Endometrial microvascular endothelial cells (primary cell): ENCODE measurements around a stretch of chr2.

DNA sequence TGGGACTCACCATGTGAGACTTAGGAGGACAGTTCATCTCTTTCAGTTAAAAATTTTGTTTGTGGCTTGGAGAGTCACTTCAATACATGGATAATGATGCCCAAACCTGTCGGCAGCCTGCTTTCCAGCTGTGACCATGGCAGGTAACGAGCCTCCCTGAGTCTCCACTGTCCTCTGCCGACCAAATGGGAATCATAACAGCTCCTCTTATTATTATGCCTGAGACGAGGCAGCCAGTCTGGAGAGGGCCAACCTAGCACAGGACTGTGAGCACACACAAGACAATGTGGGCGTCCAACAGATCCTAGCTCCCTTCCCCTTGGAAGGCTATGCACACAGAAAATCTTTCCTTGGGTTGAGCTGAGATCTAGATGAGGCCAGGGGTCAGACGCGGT lies 950 bp upstream of the SLC4A3 start:
- RAMPAGE, long total RNA, result no peak

DNA sequence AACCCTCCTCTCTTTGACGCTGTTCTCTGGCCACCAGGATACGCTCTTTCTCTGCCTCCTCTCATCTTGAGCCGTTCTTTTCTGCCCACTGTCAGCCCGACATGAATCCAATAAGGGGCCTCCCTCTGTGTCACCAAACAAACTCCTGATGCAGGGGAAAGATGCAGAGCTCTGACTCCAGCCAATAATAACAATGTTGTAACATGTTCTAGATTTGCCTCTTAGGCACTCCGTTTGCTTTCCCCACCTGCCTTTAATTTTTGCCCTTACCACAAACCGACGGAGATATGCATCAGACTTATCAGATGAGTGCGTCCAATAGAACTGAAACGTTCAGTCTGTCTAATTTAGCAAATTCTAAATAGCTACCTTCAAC lies 449.4 kb downstream of the SLC4A3 start:
- RAMPAGE, long total RNA, result no peak

- RAMPAGE, long total RNA, result no peak
Measured at GRCh38 chr2:221322750-221323004, 249.4 kb downstream of the EPHA4 start.

GRCh38 chr2:221429665-221430431 lies 142.3 kb downstream of the EPHA4 start:
- RAMPAGE, long total RNA, result no peak

DNA sequence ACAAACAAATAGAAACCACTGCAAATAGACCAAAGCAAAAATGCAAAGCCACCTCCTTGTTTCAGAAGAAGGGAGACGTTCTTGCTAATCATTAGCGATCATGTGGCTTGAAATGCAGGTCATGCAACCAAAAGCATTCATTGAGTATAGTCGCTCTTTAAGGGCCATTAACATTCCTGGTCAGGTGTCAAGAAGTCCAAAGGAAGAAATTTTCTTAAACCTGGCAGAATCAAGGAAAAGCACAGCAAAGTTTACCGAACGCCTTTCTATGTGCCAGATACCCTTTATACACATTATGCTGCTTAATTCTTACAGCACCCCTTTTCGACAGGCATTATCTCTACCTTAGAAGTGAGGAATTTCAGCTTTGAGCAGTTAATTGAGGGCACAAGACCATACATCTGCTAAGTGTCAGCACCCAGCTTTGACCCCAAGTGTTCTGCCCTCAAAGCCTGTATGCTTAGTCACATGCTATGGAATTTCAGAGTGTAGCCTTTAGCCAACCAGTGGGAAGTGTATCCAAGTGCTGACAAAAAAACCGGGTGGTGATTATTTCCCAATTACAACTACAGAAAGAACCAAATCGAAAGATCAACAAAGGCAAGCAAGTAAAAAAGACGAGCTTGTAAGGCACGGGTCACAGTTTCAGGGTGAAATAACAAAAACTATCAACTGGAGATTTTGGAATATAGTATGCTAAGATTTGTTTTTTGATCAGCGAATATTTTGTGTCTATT lies 70.7 kb downstream of the EPHA4 start:
- RAMPAGE, long total RNA, result no peak

DNA sequence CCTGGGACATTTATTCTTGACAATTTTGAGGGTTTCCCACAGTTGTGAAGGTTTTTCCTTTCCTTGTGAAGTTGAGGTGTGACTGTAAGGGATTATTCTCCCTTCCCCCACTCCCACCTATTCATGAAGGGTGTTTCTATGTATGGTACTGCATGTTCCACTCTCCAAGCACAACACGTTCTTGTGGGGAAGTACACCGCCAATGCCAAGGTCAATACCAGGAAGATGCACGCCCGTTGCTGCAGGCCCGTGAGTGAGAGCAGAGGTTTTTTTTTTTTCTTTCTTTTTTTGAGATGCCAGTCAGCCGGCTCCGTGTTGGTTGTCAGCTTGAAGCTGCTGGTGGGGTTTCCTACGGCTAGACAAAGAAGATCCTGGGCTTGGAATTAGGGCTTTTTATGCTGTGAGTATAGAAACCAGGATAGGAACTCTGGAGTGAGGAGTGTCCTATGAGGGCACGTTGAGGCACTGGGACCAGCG lies 38.6 kb upstream of the EPHA4 start:
- RAMPAGE, long total RNA, result no peak

GRCh38 chr2:222320925-222321272 lies 944 bp upstream of the ENSG00000288658 start:
- RAMPAGE, long total RNA, result no peak

GRCh38 chr2:222518371-222519352 lies 94.3 kb downstream of the SGPP2 start:
- RAMPAGE, long total RNA, result no peak

DNA sequence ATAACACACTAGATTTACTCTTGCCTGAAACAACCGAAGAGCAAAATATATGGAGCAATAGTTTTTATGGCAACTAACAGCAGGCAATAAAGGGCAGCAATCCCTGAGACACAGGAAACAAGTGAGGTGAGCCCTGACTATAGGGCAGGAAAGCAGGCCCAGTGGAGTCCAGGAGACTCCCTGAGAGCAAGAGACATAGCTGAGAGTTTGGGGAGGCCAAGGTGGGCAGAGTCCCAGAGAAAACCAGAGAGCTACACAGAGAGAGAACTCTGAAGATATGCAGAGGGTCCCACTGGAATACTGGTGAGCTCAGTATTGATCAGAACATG lies 18.8 kb downstream of the FARSB start:
- RAMPAGE, long total RNA, result no peak

GRCh38 chr2:222904201-222905378 lies 43.8 kb downstream of the ACSL3 start:
- RAMPAGE, long total RNA, result no peak

DNA sequence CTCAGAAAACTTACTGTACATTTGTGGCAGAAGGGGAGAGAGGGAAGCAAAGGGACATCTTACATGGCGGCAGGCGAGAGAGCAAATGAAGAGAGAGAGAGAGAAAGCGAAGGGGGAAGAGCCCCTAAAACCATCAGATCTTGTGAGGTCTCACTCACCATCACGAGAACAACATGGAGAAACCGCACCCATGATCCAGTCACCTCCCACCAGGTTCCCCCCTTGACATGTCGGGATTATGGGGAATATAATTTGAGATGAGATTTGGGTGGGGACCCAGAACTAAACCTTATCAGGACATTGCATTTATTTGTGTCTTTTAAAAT lies 75.9 kb downstream of the ACSL3 start:
- RAMPAGE, long total RNA, result no peak

DNA sequence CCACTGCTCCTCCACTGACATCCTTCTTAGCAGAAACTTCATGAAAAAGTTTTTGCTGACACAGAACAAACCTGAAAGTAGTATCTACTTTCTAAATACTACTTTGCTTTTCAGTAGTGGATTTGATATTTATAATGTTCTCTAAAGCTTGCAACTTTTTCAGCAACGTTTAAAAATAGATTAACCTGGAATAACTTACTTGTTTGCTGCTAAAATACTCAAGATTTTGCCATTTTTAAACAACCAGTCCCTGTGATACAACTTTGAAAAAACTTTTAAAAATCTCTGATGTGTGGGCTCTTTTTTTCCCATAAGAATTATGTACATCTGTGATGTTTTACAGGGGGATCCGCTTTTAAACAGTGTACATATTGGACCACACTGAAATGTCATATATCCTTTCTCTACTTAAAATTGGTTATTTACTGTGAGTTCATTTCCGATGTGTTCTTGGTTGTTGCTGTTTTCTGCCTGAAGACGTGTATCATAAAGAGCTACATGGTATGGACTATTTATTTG lies 83.3 kb downstream of the ACSL3 start:
- RAMPAGE, long total RNA, result no peak

- RAMPAGE, long total RNA, result no peak
Measured at GRCh38 chr2:222981850-222982613, 70.0 kb upstream of the KCNE4 start.

DNA sequence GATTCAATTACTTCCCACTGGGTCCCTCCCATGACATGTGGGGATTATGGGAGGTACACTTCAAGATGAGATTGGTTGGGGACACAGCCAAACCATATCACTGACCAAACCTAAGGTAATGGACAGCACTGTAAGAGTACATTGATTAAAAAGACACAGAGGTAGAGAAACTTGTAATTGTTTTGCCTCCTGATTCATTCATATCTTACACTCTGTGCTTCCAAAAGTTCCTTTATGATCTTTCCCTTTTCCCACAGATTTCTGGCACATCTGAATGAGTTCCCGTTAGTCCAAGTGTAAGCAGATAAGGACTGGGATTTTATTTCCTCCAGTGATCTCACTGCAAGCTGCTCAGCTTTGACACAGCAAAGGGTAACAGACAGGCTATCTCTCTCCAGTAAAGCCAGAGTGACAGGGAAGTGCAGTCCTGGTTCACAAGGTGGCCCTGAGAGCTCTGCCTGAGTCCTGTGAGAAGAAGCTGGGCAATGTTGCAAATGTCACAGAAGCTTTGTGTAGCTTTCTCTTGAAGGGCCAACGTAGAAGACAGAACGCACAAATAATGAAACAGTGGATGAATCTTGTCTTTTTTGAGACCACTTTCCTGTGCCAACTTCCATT lies 32.6 kb upstream of the KCNE4 start:
- RAMPAGE, long total RNA, result no peak

GRCh38 chr2:223053333-223053947 lies 1.4 kb downstream of the KCNE4 start:
- RAMPAGE, long total RNA, result no peak

DNA sequence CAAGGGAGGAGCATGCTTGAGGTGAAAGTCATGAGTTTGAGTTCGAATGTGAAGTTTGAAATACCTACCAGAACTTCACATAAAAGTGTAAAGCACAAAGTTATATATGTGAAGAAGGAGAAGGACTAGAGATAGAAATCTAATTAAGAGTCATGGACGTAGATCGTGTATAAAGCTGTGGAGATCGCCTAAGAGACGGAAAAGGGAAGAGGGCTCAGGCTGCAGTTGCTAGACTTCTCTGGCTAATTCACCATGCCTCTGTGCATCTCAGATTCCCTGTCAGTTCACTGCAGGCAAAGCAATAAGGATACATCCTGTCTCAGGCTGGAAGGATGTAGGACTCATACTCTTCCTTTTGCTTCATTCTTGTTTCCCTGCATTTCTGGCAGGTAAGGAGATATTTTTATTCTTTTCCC lies 112.6 kb downstream of the AP1S3 start:
- RAMPAGE, long total RNA, result no peak

DNA sequence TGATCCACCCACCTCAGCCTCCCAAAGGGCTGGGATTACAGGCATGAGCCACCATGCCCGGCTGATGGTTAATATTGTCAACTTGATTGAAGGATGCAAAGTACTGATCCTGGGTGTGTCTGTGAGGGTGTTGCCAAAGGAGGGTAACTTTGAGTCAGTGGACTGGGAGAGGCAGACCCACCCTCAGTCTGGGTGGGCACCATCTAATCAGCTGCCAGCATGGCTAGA lies 32.6 kb upstream of the AP1S3 start:
- RAMPAGE, long total RNA, result no peak

DNA sequence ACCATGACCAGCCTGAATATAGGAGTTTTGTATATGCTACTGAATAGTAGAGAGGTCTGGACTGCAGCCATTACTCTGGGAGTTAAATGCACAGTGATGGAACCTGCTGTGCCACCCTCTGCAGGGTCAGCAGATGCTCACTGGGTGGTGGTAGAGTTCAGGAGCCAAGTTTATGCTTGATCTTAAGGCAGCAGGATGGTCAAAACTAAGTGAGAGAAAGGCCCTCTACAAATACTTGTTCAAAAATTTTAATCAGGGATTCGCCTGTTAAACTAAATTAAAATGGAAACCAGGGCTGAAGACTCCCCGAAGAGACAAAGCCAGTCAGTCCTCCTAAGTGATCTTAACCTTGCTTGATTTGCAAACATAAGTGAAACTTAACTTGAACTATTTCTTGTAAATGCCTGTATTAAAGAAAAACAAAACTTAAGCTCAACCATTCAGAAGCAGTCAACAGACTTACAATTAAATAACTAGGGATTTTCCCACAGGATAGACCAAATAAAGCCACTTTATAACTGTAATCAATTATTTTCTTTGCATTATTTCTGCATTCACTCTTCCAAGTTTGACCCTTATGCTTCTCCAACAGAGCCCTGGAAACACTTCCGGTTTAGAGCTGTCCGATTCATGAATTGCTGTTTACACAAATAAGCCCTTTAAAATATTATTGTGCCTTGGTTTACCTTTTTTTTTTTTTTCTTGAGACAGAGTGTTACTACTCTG lies 4.3 kb upstream of the WDFY1 start:
- RAMPAGE, long total RNA, result no peak

GRCh38 chr2:223984555-223985158 lies 27.4 kb downstream of the MRPL44 start:
- RAMPAGE, long total RNA, result no peak

- RAMPAGE, long total RNA, result no peak
Measured at GRCh38 chr2:224442064-224443178, 40.5 kb upstream of the FAM124B start.